Measurements from ENCODE around the genes DCUN1D4 and SCFD2.

DNA sequence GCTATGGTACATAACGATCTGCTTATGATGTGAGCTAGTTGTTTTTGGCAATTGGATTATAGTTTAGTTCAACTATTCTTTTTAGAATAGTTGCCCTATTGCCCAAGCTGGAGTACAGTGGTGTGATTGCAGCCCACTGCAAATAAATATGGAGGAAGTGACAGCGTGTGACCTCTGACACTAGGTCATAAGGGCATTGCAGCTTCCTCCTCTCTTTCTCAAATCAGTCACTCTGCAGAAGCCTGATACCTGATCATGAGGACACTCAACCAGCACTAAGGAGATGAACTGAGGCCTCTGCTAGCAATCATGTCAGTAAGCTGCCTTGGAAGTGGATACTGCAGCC is 24.8 kb upstream of the FRYL start:
- PRO-cap: no peak

DNA sequence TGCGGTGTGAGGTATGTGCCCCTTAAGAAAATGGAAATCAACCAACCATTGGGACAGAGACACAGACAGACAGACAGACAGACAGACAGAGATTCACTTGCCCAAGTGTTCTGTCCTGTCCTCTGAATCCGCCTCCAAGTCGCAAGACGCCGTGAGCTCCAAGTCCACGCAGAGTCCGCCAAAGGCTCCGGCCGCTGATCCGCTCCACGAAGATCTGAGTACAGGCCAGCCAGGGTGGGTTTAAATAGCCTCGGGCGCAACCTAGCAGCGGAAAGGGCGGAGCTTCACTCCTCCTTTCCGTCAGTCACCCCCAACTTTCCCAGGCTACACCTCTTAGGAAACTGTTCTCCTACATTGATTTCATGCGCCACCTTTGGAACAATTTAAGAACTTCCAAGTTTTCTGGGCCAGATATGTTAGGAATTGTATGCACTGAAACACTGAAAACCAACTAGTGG is 301.8 kb downstream of the CWH43 start:
- PRO-cap: no peak

DNA sequence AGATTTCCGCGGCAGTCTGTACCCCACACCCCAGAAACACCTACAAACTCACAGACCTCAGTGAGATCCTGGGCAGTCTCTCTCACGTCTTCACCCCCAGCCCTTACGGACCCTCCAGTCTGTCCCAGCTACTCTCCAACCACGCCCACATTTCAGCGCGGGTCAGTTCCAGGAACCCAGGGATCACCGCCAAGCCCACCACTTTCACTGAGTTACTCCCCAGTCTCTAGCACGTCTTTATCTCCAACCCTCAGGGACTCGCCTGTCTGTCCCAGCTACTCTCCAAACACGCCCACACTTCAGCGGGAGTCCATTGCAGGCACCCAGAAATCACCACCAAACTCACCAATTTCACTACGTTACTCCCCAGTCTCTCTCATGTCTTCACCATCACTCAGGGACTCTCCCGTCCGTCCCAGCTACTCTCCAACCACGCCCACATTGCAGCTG is 528.2 kb downstream of the CWH43 start:
- PRO-cap: no peak

GRCh38 chr4:51842959-51844022 is at the start of gene DCUN1D4:
Gene DCUN1D4 (plus strand): TSS chr4:51843153.
- PRO-cap: bidirectional peak, plus-strand start at chr4:51843153, minus-strand start at chr4:51842818; bidirectional peak, plus-strand start at chr4:51843523, minus-strand start at chr4:51843381; bidirectional peak, plus-strand start at chr4:51843685, minus-strand start at chr4:51843707; bidirectional peak, plus-strand start at chr4:51843873, minus-strand start at chr4:51843903

GRCh38 chr4:51853146-51853791 is 10.3 kb downstream of the DCUN1D4 start:
- PRO-cap: no peak

DNA sequence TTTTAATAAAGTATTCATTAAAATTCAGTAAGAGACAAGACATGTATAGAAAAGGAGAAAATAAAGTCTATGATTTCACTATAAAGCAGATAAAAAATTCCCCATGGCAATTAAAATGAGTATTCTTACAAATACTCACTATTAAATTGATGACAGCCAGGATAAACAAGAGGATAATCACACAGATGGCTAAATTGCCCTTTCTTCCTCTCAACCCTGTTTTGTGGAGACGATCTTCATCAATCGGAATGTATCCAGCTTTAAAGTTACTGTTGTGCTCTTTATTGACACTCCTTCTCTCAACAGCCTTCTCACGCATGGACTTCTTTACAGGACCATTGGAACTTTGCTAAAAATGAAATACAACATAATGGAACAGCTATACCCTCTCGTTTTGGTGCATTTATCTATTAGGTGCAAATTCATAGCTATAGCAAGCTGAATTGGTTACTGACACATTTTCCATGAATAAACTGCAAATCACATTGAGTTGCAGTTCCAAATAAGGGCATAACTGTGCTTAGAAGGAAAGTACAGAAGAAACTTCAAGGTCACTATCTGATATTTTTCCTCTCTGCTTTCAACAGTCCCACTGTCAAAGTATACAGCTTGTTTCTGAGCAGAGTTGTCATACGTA is 4.7 kb downstream of the SGCB start:
- PRO-cap: no peak

DNA sequence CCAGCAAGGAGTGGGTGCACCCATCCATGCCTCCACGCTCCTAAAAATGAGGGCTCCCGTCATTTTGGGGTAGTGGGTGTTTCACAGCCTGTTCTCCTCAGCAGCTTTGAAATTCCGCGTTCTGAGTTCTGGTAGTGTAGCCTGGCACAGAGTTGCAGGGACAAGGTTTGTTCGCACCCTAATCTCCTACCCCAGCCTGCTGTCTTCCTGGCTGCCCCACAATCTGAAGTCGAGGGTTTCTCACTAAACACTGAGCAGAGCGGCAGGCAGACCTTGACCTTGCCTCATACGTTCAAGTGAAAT is 112.2 kb downstream of the USP46 start:
- PRO-cap: no peak

DNA sequence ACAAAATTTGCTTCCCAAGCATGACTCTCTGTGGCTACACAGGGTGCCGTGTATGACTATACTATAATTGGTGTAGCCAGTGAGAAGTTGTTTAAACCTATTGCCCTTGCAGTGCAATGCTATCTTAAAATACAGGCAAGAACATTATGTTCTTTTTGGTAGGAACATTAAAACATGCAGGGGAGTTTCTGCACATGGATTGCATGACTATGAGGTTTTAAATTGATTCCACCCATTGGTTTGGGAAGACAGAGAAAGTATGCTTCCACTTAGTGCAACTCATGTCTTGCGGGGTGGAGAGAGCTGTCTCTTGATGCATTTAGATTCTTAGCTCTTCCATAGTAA is 39.6 kb upstream of the RASL11B start:
- PRO-cap: no peak

DNA sequence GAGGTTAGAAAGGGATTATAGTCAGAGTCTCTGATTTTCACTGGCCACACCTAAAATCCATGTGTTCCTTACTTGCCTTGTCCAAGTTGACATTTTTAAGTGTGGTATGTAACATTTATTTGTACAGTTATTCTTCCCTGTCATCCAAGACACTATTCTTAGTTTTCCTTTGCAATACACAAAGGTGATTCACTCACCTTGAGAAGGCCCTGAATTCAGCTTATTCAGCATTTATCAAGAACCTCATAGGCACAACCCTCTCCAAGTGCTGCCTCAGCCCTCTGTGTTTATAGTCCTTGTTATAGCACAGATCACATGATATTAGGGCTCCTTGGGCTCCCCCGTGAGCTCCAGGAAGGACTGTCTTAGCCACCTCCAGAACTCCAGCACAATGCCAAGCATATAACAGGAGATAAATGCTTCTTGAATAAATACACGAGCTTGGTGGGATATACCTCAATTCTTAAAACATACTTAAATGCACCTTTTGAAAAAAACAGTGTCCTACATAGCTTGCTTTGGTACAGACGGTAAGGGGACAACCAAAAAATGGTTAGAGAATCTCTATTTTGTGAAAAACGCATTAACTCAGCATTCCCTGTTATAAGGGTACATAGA is 152.3 kb downstream of the RASL11B start:
- PRO-cap: no peak

- PRO-cap: no peak
These were observed 177.3 kb downstream of the RASL11B start for GRCh38 chr4:53039208-53040103.

DNA sequence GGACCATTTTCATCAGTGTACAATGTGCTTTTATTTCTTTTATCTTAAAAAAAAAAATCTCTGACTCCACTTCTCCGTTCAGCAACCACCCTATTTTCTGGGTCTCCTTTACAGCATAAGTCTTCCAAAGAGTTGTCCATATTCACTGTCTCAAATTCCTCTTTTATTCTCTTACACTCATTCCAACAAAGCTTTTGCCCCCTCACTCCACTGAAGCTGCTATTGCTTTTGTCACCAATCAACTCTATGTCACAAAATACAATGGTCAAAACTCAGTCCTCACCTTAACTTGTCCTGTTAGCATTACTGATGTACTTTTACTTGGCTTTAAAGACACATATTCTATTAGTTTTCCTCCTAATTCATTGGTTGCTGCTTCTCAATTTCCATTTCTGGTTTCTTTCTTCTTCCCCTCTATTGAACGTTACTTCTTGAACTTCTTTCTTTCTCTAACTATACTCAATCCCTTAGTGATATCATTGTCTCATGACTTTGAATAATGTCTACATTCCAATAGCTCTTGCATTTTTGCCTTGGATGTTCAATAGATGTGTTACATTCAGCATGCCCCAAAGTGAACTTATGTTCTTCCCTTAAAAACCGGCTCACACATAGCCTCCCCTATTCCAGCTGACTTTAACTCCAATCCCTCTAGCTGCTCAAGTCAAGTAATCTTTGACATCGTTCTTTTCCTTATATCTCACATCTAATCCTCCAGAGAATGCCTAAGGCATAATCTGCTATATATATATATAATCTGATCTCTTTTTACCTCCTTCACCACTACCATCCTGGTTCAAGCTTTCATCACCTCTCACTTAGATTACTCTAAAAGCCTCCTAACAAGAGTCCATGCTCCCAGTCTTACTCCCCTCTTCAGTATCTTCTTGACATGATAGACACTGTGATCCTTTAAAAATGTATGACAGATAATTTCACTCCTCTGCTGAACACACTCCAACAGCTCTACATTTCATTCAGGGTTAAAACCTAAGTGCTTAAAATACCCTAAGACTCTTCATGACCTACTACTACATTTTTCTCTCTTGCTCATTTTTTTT is 232.9 kb downstream of the RASL11B start:
- PRO-cap: no peak

DNA sequence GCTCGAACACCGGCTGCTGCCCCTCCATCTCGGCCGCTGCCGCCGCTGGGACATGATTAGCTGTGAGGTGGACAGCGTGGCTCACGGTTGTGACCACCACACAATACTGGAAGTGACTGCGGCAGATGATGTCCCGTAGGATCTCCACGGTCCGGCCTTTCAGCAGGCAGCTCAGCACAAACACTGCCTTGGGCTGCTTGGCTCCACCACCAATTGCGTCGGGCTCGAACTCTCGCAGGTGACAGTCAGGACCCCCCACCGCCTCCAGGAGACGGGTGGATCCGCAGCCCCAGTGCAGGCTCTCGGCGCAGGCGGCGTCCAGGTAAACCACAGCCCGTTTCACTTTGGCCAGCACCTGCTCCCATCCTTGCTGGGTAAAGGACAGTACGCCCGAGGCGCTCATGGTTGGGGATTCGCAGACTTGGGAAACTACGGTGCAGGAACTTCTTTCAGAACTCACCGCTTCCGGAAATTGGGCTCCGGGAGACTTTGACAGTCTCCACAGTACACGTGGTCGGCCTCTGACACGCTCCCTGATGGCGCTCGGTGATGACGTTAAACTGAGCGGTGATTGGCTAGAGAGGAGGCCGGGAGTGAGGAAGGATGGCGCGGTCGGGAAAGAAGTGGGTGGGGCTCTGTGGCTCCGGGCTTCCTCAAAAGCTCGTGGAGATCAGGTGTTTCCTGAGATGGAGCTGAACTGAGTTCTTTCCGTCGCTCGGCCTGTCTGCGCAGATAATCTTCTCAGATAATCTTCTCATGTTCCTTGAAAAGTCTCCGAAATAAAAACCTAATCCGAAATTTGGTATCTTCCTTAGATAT is at the start of gene SCFD2:
TSS of gene SCFD2 (minus strand) at position 523 of the 819 bp plus-strand sequence.
- PRO-cap: bidirectional peak, plus-strand start at position 648 of the sequence, minus-strand start at position 423 of the sequence

- PRO-cap: no peak
These were observed 25.2 kb downstream of the FIP1L1 start for GRCh38 chr4:53402379-53403219.

DNA sequence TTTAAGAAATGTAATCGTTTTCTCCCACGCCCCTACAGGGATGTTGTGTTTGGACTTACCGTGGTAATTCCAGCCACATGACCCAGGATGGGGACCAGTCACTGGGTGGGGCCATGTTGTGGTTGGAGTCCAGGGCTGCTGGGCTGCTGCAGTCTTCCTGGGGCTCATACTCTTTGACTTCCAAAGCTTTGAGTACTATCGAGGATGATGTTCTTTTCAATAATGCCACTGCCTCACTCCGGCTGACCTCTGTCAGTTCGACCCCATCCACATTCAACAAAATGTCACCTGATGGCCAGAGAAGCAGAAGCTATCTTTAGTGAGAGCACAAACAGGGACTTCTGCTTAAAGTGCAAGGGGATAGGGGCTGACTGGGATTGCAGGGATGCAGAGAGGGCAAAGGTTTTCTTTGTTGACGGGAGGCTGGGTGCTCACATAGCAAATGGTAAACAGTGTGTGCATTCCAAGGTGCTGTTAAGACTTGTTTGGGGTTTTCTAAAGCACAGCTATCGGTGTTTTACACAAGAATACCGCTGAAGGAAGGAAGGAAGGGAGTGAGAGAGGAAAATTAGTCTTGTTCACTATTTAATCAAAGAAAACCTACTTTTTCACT is 99.4 kb downstream of the FIP1L1 start:
- PRO-cap: bidirectional peak, plus-strand start at position 434 of the sequence, minus-strand start at position 373 of the sequence

- PRO-cap: no peak
These were observed 55.0 kb downstream of the LNX1 start for GRCh38 chr4:53536276-53536749.

DNA sequence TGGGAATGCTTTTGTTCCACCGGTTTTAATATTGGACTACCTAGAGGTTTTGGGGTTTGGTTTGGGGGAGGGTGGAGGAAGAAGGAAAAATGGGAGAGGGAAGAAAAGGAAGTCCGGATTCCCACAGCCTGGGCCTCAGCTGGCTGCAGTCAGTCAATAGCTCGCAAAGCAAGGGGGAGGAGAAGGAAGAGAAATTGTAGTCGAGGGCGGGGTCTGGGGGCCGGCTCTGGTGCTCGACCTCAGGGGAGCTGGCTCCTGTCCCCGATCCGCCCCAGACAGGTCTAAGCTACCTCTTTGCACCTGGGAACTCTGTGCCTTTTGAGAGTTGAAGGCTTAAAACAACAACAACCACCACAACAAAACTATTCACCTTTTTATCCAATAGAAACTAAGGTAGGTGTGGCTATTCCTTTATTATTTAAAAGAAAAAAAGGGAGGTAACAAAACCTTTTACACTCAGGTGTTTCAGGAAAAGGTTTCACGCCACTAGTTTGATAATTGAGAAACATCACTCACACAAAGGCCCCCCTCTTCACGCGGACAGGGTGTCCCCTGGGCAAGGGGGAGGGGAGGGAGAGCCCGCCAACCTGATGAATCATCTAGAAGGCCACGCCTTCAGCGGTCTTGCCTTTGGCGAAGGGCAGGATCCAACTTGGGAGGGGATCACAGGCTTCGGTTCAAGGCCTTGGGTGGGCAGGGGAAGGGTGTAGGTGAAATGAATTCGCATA is 1.6 kb upstream of the LNX1 start:
- PRO-cap: bidirectional peak, plus-strand start at position 453 of the sequence, minus-strand start at position 320 of the sequence; bidirectional peak, plus-strand start at position 663 of the sequence, minus-strand start at position 518 of the sequence

GRCh38 chr4:53644367-53645078 is 53.2 kb upstream of the LNX1 start:
- PRO-cap: no peak

DNA sequence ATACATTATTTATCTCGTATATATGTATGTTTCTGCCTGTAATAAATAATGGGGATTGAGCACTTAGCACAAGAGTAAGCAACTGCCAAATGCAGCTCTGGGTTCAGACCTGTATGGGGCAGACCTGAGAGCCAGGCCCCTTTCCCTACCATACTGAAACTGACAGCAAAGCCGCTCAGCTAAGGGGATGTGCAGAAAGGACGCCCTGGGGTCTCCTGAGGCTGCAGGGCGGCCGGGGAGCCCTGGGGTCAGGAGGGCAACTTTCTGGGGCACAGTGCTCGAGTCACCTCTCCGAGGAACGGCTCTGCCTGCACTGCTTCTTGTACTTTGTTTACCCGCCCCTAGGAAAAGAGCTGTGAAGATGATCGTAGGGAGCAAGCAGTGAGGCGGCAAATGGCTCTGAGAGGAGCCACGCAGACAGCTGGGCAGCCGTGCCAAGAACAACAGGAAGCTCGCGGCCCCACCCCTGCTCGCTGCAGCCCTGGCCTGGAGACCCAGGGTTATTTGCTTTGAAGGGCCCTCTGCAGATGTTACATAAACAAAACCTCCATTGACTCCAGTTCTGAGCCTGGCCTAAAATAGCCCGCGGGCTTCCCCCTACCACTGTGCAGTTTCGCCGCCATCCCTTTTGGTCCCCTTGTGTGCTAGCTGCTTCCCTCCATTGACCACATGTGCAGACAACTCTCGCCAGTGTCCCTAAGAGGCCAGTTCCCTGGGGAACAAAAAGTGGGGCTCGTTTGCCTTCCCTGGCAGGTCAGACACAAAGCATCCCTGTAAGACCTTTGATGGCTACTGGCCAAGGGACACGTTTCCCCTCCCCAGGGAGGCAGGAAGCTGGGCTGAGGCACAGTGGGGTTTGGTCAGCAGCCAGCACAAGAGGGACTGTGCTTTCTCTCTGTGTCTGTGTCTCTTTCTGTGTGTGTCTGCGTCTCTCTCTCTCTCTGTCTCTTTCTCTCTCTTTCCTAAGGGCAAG is 111.3 kb upstream of the LNX1 start:
- PRO-cap: unidirectional peak, plus-strand start at position 392 of the sequence

- PRO-cap: no peak
These were observed 31.5 kb downstream of the CHIC2 start for GRCh38 chr4:54032960-54033218.

DNA sequence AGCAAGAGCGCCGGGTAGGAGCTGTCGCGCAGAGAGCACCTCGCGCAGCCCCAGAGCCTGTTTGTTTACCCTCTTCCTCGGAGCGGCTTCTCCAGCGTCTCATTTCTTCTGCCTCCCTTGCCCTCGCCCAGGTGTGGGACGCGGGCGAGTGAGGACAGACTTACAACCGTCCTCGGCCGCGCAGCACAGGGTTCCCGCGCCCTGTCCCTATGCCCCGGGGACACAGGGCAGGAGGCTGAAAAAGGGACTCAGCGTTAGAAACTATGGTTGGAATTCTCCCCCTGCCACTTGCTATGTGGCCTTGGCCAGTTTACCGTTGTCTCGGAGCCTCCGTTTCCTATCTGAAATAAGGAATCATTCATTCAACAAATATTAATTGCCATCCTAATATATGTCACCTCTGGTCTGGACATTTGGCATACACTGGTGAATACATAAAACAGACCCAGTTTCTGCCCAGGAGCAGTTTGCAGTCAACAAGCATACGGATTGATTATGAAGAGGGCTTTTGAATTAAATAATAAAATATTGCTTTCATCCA is 7.7 kb upstream of the GSX2 start:
- PRO-cap: no peak